ENCODE measurements around the genes RNPC3, PRMT6, SLC25A24, GPSM2 and ELAPOR1.

DNA sequence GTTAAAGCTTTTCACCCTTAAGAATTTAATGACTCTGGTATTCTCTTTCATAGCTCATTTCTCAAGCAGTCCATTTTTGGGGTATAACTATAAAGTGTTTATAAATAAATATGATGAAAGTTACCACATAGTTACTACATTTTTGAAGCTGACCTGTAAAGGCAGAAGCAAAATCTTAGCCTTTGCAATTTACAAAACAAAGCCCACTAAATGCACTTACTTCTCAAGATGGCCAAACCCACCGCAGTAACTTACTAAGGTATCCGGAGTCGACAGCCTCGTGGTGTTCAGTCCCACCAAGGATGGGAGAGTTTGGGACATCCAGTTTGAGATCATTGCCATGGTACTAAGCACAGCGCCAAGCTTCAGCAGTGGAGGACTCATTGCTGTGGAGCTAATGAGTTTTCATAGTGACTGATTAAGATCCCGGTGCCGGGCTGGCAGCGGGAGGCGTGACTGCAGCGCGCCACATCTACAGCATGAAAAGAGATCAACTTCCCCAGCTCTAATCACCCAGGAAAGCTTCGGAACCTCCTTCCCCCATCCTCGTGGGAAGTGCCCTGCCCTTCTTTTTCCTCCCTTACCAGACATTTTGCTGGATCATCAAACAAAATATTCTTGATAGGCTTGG, 150.0 kb downstream of the OLFM3 start:
- RRBS, result no CpG with 5 or more reads among the region's 13 CpGs

DNA sequence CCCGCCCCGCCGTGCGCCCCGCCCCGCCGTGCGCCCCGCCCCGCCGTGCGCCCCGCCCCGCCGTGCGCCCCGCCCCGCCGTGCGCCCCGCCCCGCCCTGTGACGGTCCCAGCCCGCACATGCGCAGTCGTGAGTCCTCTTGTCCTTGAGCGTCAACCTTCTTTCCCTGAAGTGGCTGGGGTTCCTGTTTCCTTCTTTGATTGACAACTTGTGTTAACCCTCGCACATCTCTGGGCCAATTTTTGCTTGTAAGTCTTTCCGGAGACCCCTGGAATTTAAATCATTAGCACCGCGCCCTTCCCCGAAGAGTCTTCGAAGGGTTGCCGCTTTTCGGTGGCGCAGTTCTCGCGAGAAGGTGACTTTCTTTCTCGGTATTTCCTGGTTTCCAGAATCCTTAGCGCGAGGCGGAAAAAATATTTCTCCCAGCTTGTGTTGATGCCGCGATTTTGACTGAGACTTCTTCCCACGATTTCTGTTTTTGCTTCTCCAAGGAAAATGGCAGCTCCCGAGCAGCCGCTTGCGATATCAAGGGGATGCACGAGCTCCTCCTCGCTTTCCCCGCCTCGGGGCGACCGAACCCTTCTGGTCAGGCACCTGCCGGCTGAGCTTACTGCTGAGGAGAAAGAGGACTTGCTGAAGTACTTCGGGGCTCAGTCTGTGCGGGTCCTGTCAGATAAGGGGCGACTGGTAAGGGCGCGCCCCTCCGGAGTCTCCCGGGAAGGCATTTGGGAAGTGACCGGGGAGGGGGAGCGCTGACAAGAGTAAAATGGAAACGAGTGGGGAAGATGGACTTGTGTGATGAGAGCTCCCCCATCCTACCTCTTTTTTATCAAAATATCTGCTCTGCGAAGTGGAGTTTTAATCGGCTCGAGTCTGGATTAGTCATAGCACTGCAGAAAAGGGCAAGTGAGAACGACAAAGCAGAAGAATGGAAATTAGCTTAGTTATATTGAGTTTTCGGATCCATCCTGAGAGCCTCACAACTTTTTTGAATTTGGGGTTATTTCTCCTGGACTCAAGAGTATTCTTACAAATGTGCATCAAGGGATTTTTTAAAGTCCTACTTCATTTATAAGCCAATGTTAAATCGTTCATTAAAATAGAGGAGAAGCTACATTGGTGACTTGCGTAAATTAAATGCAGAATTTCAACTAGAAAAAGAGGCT, at the start of gene RNPC3:
Gene RNPC3, plus strand, starts transcription at position 123 of the 1,165 bp plus-strand sequence.
- RRBS, result no CpG with 5 or more reads among the region's 72 CpGs

DNA sequence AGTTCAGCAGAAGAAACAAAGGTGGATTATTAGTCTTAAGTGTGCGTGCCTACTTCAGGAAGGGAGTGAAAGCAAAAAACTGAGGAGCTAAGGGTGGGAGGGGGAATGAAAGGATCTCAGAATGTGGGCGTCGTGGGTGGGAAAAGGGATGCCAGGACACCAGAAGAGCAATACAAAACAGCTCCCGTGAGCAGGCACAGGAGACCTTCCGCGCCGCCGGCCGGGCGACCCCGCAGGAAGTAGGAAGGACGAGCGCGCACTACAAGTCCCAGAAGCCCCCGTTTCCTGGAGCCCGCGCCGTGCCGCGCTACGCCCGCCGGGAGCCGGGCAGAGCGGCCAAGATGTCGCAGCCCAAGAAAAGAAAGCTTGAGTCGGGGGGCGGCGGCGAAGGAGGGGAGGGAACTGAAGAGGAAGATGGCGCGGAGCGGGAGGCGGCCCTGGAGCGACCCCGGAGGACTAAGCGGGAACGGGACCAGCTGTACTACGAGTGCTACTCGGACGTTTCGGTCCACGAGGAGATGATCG, at the start of gene PRMT6:
Gene PRMT6, plus strand, starts transcription at position 300 of the 525 bp plus-strand sequence.
- RRBS, result no CpG with 5 or more reads among the region's 44 CpGs

DNA sequence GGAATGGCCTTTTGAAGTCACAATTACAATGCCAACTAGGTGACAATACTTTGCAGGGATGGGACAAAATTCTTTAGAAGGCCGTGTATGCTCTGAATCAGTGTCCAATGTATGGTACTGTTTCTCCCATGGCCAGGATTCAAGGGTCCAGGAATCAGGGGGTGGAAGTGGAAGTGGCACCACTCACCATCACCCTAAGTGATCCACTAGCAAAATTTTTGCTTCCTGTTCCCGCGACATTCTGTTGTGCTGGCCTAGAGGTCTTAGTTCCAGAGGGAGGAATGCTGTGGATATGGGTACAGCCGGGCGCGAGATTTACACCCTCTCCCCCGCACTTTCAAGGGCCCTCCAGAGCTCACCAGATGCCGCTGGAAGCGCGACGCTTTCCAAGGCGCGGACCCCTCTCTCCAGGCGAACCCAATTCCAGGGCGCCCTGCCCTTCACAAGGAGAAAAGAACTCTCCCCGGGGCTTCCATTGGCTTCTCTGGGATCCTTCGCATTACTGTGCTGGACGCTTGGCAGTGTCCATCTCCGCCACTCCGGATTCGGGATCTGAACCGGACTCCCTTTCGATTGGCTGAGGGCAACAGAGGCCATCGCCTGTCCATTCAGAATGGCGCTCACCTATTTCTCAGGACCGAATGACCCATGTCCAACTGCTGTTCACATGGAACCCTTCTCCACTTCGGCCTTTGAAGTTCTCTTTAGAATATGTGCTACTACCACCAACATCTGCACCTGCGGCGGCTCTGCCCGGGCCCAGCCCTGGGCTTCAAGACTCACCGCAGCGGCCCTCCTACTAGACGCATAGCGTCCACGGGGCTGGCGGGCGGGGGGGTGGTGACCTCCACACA, 394.6 kb downstream of the VAV3 start:
- RRBS, result 73% methylated on average over 5 of the region's 37 CpGs

- RRBS, result no CpG with 5 or more reads among the region's 1 CpG
Measured at GRCh38 chr1:107804104-107804558, 160.8 kb downstream of the VAV3 start.

DNA sequence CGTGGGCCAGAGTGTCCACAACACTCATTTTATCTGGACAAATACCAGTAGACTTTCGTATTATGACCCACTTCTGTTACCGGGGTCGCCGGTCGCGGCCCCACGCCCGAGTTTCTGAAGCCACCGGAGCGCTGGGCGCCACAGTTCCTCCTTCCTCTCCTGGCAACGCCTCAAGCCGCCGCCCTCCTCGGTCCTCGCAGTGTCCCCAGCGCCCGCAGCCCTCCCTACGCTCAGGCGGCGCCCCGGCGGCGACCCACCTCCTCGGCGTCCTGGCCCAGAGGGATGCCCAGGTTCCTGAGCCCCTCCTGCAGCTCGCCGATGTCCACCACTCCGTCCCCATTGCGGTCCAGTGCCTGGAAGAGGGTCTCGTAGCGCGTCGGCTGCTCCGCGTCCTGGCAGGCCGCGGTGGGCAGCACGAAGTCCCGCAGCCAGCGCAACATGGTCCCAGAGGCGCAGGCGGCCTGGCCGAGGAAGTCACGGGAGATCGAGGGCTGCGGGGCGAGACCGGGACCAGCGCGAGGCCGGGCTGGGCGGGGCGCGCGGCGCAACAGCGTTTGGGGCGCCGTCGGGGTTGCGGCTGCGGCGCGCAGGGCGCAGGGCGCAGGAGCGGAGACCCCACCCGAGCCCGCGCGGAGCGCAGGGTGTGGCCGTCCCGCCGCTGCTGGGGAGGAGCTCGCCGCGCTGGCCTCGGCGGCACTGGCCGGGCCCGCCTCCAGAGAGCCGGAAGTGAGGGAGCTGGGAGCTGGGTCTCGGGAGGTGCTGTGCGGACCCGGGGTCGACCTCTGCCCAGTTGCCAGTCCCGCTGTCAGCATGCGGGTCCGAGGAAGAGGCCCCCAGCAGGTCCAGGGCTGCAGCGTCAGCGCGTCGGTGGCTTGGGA, at the start of gene SLC25A24:
Gene SLC25A24, minus strand, starts transcription at position 645 of the 878 bp plus-strand sequence.
- RRBS, result 2% methylated on average over 4 of the region's 96 CpGs

DNA sequence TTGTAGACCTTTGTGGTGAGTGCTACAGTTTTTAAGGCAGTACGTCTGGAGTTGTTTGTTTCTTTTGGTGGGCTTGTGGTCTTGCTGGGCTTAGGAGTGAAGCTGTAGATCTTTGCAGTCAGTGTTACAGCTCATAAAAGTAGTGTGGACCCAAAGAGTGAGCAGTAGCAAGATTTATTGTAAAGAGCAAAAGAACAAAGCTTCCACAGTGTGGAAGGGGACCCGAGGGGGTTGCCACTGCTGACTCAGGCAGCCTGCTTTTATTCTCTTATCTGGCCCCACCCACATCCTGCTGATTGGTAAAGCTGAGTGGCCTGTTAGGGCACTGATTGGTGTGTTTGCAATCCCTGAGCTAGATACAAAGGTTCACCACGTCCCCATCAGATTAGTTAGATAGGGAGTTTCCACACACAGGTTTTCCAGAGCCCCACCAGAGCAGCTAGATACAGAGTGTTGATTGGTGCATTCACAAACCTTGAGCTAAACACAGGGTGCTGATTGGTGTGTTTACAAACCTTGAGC, 20.8 kb downstream of the HENMT1 start:
- RRBS, result no CpG with 5 or more reads among the region's 3 CpGs

- RRBS, result no CpG with 5 or more reads among the region's 11 CpGs
Measured at GRCh38 chr1:108691617-108692083, 460 bp upstream of the PRPF38B start.

DNA sequence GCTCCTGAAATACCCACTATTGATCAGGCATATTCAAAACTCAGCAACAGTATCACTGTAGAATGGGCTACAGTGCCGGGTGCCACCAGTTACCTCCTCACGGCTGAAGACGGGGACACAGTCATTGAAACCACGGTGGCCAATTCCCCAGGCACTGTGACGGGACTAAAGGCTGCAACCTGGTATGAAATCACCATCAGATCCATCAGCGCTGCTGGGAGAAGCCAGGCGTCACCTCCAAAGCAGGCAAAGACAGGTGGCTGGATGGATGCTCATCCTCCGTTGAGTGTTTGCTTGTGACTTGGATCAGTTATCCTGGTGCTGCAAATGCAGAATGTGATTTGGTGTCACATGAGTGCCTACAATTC, 5.1 kb downstream of the FNDC7 start:
- RRBS, result no CpG with 5 or more reads among the region's 8 CpGs

DNA sequence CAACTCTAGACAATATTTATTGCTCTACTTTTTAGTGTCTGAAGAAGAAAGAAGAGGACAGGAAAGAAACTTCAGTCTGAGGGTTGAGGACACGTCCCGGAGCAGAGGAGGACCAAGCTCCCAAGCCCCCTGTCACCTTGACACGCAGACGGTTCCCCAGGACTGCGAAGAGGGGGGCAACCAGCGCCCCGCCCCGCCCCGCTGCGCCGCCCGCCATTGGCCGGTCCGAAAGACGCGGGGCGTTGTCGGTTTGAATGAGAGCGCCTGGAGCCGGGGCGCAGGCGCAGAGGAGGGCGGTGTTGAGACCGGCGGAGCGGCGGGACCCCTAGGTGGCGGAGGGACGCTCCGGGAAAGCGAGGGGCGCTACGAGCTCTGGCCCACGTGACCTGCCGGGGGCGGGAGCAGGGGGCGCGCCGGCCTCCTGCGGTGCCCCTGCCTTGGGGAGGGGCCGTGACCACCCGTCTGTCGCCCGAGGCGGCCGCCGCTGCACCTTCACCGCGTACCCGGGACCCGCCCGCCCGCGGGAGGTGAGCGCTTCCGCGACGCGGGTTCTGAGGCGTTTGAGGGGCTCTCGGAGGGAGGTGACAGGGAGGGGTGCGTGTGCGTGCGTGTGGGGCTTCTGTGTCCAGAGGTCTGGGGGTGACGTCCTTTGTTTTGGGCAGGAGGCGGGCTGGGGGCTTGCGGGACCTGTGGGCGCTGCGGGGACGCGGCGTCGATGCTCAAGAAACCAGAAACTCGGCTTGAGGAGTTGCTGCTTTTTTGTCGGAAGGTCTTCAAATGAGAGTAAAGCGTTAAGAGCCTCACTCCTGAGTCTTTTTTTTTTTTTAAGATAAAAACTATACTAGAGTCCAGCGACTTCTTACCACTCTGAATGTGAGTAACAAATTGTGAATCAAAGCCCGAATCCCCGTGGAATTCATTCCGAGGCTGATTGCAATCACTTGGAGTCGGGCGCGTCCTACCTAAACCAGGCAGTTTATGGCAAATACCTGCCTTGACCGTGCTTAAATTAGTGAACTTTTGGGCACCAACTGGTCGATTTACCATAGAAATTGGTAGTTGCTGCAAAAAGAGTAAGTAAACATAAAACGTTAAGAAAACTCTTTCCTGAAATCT, at the start of gene GPSM2:
Gene GPSM2, plus strand, starts transcription at position 284 of the 1,116 bp plus-strand sequence.
- RRBS, result 1% methylated on average over 29 of the region's 86 CpGs

- RRBS, result no CpG with 5 or more reads among the region's 2 CpGs
Measured at GRCh38 chr1:108897748-108898146, 21.0 kb downstream of the GPSM2 start.

GRCh38 chr1:108947460-108948422, 15.5 kb downstream of the CLCC1 start:
- RRBS, result no CpG with 5 or more reads among the region's 6 CpGs

DNA sequence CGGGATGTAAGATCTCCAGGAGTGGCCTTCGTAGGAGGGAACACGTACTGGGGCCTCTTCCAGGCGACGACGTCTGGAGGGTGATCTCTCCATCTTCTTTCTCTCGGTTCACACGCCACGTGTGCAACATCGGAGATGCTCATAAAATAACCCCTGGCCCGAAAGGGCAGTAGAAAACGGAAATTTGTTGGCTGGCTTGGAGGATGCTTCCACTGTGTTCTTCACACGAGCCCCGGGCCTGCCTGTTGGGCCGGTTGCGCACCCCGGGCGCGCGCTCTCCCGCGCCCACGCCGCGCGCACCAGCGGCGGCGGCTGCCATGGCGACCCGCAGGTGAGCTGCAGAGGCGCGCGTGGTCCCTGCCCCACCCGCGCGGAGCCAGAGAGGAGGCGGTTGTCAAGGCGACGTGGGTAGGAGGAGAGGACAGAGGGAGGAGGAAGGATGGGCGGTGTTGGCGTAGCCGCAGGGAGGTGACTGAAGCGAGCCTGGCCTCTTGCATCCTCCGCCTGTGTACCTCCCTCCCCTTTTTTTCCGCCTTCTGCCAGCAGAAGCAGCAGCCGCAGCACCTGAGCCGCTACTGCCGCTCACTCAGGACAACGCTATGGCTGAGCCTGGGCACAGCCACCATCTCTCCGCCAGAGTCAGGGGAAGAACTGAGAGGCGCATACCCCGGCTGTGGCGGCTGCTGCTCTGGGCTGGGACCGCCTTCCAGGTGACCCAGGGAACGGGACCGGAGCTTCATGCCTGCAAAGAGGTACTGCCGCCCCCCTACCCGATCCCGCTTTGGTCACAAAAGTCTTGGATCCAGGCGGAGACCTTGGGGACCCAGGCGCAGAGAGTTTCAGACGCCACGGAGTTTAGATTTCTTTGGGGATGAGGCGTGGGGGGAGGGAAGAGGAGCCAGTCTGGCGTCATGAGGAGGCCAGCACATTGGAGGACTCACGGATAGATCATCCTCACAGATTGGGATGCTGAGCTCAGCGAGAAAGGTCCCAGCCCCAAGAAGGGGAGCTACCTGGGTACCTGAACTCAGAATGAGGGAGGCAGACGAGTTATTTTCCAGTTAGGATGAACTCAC, at the start of gene ELAPOR1:
Gene ELAPOR1, plus strand, starts transcription at position 531 of the 1,076 bp plus-strand sequence.
- RRBS, result 3% methylated on average over 5 of the region's 69 CpGs

- RRBS, result no CpG with 5 or more reads among the region's 2 CpGs
Measured at GRCh38 chr1:109116333-109116802, 2.5 kb downstream of the ELAPOR1 start.

- RRBS, result no CpG with 5 or more reads among the region's 2 CpGs
Measured at GRCh38 chr1:109254165-109254601, 4.8 kb downstream of the CELSR2 start.

- RRBS, result no CpG with 5 or more reads among the region's 7 CpGs
Measured at GRCh38 chr1:109277394-109278159, 5.4 kb downstream of the PSRC1 start.

GRCh38 chr1:109317284-109318092, 10.7 kb upstream of the MYBPHL start:
- RRBS, result no CpG with 5 or more reads among the region's 18 CpGs

DNA sequence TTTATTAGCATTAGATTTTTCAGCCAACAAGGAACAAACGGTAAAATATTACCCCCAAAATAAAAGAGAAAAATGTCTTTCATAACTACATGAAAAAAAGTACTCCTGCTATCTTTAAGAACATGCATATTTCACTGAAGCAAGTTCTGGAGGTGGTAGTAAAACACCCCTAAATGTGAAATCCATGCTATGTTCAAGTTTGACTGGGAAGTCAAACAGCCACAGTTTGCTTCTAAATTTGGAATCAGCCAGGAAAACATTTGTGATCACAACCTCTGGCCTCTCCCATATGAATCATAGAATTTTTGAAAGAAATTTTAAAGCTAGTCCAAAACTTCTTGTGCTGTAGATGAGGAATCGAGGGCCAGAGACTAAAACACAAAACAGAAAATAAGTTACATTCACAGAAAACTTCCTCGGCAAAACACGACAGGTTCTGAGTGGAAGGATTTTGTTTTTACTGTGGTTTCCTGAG, 6.6 kb downstream of the SORT1 start:
- RRBS, result no CpG with 5 or more reads among the region's 4 CpGs

DNA sequence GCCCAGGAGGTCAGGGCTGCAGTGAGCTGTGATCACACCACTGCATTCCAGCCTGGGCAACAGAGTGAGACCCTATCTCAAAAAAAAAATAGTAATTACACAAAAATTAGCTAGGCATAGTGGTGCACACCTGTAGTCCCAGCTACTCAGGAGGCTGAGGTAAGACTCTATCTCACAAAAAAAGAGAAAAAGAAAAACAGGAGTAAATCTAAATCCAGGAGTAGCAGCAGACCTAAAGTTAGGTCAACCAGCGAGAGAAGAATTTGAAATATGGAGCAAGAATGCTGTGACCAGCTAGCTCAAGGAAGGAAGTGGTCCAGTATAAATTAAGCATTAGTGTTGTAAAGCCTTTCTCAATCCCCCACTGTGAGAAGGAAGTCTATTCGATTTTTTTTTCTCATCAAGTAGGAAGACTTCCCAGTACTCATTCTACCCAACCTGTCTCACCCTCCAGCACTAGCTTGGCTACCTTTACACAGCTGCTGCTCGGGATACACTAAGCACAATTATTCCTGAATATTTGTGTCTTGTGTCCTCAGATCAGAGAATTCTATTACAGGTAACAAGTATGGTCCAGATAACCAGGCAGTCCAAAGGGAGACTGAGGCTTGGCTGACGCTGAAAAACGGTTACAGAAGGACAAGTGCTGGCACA, 1.6 kb downstream of the SORT1 start:
- RRBS, result no CpG with 5 or more reads among the region's 5 CpGs

DNA sequence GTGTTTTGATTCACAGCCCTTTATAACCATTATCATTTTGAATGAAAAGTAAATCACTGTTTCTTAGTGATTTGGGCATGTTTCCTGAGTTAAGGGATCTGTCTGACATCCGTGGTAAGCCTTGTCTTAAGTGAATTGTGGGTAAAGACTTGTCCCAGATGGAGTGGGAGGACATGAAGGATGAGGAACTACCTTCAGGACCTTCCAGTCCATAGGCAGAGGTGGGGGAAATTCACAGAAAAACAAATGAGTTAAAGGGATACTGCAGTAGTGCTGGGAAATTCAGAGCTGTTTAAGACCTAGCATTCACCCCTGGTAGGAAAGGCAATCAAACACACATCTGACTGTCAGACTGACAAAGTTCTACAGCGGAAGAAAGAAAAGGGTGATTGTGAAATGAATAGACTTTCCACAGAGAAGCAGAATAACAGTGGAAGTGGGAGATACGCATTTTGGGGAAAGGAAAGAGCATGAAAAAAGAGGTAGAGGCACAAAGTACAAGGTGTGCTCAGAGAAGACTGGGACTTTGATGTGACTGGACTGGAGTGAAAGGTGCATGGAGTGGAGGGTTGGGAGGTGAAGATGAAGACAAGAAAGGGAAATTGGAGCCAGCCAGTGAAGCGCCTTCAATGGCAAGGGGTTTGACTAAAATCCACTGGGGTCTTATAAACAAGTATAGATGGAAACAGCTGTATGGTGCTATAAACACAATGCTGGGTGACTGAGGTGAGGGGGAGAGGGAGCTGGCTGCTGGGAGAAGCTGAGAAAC, 2.9 kb downstream of the GNAT2 start:
- RRBS, result no CpG with 5 or more reads among the region's 4 CpGs

All from skeletal muscle cell (primary cell).